Hepatocyte (in vitro differentiated cells and primary cell): ENCODE results near the genes DPYD, VCAM1 and SLC25A24.

GRCh38 chr1:95742380-95743666, 508.8 kb downstream of the RWDD3 start:
- RAMPAGE, long total RNA, result no peak
- RRBS, result 87% methylated on average over 1 of the region's 10 CpGs

- RAMPAGE, long total RNA, result no peak
- RRBS, result no CpG with 5 or more reads among the region's 5 CpGs
Measured at GRCh38 chr1:96770641-96771413, 49.2 kb downstream of the PTBP2 start.

GRCh38 chr1:96844281-96844495, 122.6 kb downstream of the PTBP2 start:
- RAMPAGE, long total RNA, result no peak
- RRBS, result no CpG with 5 or more reads among the region's 1 CpG

- RAMPAGE, long total RNA, result no peak
- RRBS, result no CpG with 5 or more reads among the region's 3 CpGs
Measured at GRCh38 chr1:97094076-97094673, 372.6 kb downstream of the PTBP2 start.

DNA sequence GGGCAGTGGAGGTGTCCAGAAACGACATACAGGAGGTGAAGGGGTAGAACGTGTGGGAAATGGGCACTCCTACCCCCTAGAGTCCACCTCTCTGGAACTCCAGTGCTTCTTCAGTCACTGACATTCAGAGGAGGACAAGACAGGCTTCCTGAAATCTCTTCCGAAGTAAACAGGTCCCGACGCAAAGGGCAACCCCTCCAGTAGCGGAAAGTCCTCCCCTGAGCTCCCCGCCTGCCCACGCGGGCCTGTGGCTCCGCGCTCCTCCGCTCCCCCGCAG, 423 bp downstream of the DPYD start:
- RAMPAGE, long total RNA, result no peak
- RRBS, result no CpG with 5 or more reads among the region's 13 CpGs

- RAMPAGE, long total RNA, result no peak
- RRBS, result 1% methylated on average over 26 of the region's 62 CpGs
Measured at GRCh38 chr1:97920750-97921776, at the start of gene DPYD. Gene DPYD (minus strand): TSS chr1:97921034.

DNA sequence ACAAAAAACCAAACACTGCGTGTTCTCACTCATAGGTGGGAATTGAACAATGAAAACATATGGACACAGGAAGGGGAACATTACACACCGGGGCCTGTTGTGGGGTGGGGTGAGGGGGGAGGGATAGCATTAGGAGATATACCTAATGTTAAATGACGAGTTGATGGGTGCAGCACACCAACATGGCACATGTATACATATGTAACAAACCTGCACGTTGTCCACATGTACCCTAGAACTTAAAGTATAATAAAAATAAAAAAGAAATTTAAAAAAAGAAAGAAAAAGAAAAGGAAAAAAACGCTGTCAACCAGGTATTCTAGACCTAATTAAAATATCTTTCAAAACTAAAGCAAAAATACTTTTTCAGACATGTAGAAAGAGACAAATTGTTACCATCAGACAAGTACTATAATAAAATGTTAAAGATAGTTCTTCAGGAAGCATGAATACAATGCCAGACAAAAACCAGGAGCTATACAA, 124.3 kb upstream of the PALMD start:
- RAMPAGE, long total RNA, result no peak
- RRBS, result no CpG with 5 or more reads among the region's 5 CpGs

GRCh38 chr1:99652613-99653311, 6.8 kb downstream of the PALMD start:
- RAMPAGE, long total RNA, result no peak
- RRBS, result no CpG with 5 or more reads among the region's 4 CpGs

GRCh38 chr1:100038229-100039079, 559 bp downstream of the MFSD14A start:
- RAMPAGE, long total RNA, result no peak
- RRBS, result 2% methylated on average over 14 of the region's 80 CpGs

DNA sequence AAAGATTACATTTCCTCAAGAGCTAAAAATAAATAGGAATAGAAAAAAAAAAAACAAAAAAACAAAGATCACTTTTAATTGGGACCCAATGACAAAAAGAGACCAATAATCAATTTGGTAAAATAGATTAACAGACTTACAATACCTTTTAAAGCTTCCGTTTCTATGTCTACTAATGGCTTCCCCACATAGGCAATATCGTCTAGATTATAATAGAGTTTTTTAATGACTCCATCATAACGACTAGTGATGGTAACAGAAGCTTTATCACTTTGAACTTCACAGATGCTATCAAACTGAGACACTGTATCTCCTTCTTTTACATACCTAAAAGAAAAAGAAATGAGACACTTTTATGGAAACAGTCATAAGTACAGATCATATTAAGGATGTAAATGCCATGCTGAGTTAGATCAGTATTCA, 19.0 kb downstream of the DBT start:
- RAMPAGE, long total RNA, result no peak
- RRBS, result no CpG with 5 or more reads among the region's 3 CpGs

DNA sequence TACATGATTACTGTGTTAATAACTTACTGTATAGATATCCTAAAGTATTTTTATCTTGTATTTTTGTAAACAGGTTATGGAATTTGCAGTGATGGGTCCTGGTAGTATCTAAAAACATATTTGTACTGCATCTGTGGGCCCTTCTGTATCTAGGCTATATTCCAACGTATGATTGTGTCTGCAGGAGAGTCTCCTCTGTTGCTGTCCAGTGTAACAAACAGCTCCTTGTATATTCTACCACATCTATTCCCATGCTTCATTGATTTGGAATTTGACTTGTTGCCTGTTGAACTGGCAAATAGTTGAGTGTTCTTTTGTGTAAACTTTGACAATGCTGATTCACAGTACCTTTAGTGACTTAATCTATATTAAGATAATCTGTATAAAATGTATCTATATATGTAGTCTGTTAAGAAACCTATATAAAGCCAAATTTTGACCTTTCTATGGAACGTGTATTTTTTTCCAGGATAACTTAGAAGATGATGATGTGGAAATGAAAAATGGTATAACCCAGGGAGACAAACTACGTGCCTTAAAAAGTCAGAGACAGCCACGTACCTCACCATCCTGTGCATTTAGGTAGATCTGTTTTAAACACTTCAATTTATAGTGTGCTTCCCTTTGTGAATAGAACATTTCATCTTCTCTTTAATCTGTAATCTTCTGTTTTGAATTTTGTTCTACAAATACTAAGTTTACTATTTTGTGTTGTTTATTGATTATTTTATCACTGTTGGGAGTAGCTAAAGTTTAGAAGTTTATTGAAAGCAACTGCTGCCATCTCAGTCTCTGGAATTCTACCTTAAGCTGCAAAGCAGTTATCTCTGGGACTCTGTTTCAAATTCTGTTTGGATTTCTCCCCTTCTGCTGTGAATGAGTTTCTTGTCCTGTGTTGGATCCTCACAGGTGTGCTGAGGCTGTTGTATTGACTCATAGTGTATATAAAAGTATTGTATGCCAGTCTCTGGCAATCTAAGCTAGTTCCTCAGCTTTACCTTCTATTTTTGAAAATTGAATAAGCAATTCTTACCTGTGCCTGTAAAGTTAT, 43.3 kb upstream of the GPR88 start:
- RAMPAGE, long total RNA, result no peak
- RRBS, result no CpG with 5 or more reads among the region's 4 CpGs

DNA sequence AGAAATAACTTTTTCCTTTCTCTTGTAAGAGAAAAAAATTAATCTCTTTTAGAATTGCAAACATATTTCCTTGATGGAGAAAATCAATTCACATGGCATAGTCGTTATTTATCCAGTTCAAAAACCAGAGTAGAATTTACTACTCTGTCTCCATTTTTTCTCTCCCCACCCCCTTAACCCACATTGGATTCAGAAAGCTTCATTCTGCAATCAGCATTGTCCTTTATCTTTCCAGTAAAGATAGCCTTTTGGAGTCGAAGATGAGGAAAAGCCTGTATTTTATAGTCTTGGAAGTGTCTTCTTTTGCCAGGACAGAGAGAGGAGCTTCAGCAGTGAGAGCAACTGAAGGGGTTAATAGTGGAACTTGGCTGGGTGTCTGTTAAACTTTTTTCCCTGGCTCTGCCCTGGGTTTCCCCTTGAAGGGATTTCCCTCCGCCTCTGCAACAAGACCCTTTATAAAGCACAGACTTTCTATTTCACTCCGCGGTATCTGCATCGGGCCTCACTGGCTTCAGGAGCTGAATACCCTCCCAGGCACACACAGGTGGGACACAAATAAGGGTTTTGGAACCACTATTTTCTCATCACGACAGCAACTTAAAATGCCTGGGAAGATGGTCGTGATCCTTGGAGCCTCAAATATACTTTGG, at the start of gene VCAM1:
VCAM1 (plus strand) TSS at position 484 of the 650 bp plus-strand sequence.
- RAMPAGE, long total RNA, result start-site peak on the plus strand centred at position 484 of the sequence, 6 bp wide, 223 and 92 reads in 2 replicates
- RRBS, result no CpG with 5 or more reads among the region's 8 CpGs

GRCh38 chr1:101020556-101021017, 5.0 kb downstream of the DPH5 start:
- RAMPAGE, long total RNA, result no peak
- RRBS, result no CpG with 5 or more reads among the region's 1 CpG

DNA sequence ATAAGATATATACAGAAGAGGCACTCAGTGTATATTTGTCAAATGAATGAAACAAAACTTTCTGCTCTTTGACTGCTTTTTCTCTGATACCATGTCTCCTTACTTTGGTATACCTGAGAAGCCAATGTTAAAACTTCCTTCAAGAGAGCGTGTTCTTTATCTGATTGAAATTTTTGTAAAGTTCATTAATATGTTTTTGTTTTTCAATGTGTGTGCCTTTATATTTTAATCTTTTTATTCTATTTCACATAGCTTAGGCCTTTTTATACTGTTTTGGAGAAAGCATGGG, 51.8 kb upstream of the S1PR1 start:
- RAMPAGE, long total RNA, result no peak
- RRBS, result no CpG with 5 or more reads among the region's 1 CpG

GRCh38 chr1:101247919-101248191, 11.0 kb downstream of the S1PR1 start:
- RAMPAGE, long total RNA, result no peak
- RRBS, result no CpG with 5 or more reads among the region's 3 CpGs

- RAMPAGE, long total RNA, result no peak
- RRBS, result no CpG with 5 or more reads among the region's 3 CpGs
Measured at GRCh38 chr1:101291632-101292113, 54.9 kb downstream of the S1PR1 start.

DNA sequence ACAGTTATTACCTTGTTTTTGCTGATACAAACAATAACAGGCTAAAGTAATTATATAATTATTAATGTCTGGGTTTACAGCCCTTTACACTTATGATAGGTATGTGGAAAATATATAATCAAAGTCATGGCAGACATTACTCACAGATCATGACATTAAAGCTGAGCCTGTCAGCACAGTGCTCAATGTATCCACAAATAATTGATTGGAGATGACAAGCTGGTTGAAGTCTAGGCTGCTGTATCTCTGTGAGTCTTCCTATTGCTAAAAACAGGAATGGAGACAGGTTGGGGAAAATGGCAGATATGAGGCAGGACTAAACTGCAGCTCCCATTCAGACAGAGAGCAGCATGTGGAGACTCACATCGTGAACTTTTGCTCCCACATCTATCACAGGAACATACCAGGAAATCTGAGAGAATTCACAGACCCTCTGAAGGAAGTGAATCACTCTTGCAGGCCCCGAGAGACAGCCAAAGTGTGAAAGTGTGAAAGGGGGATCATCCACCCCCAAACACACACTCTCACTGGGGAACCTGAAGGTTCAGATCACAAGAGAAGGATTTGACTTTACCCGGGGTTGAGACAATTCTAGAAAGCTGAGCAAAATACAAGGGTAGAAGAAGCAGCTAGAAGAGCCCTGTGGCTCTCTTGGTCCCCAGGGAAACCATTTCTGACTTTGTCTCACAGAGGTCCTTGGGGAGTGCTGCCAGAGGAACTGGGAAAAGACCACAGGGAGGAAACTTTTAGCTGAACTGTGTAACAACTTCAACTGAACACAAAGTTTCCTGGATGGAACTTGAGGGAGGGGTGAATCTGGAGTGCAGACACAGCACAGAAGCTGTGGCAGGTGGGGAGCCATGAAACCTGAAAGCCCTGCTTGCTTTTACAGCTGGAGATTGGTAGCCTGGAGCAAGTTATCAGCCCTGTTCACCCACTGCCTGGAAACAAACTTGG, 173.4 kb downstream of the S1PR1 start:
- RAMPAGE, long total RNA, result no peak
- RRBS, result no CpG with 5 or more reads among the region's 3 CpGs

DNA sequence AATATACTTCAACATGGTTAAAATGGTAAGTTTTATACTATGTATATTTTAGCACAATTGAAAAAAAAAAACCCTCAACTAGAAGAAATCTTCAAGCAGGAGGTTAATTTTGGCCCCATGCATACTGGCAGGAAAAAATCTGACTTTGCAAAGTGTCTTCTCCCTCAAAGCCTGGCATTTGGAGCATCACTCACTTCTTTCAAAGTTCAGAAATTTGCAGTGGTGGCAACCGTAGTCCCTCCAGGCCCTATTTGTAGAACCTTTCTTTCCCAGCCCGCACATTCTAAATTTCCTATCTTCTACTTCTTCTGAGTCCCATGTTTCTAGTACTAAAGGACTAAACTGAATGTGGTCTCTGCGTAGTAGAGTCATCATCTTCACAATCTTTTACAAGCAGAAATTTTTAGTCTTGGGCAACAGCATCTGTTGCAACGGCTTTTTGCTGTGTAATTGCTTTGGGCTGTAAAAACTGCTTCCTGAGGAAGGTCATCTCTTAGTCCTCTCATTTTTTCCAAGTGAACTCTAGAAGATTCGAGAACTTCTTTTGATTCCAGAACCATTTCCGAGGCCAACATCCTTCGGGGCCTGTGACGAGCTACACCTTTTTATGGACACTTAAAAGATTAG, 23.9 kb downstream of the VAV3 start:
- RAMPAGE, long total RNA, result no peak
- RRBS, result no CpG with 5 or more reads among the region's 8 CpGs

DNA sequence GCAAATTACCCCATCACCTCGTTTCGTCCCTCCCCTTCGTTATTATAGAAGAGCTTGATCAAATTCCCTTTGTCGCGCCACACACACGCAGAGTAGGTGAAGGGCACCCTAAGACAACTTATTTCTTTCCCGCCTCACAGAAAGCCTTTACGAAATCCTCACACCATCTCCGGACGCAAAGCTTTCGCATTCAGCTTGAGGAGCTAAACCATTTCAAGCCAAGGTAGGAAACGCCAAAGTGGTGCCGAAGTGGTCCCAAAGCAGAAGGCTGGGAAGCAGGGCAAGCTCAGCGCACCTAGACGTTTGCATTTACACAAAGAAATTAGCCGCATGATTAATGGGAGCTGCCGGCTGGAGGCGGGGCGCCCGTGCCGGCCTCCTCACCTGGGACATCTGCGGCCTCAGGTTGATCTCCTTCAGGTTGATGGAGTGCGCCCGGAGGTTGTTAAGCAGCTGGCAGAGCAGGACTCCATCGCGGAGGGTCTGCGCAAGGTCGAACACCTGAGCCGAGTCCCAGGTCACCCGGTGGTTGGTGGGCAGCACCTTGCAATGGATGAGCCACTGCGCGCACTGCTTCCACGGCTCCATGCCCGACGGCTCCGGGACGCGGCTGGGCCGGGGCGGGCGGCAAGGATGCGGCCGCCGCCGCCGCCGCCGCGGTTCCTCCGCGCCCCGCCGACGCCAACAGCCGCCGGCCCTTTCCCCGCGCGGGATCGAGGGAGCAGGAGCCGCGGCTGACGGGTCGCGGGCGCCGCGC, 520 bp downstream of the VAV3 start:
- RAMPAGE, long total RNA, result no peak
- RRBS, result 2% methylated on average over 37 of the region's 68 CpGs

DNA sequence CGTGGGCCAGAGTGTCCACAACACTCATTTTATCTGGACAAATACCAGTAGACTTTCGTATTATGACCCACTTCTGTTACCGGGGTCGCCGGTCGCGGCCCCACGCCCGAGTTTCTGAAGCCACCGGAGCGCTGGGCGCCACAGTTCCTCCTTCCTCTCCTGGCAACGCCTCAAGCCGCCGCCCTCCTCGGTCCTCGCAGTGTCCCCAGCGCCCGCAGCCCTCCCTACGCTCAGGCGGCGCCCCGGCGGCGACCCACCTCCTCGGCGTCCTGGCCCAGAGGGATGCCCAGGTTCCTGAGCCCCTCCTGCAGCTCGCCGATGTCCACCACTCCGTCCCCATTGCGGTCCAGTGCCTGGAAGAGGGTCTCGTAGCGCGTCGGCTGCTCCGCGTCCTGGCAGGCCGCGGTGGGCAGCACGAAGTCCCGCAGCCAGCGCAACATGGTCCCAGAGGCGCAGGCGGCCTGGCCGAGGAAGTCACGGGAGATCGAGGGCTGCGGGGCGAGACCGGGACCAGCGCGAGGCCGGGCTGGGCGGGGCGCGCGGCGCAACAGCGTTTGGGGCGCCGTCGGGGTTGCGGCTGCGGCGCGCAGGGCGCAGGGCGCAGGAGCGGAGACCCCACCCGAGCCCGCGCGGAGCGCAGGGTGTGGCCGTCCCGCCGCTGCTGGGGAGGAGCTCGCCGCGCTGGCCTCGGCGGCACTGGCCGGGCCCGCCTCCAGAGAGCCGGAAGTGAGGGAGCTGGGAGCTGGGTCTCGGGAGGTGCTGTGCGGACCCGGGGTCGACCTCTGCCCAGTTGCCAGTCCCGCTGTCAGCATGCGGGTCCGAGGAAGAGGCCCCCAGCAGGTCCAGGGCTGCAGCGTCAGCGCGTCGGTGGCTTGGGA, at the start of gene SLC25A24:
SLC25A24 (minus strand) TSS at position 645 of the 878 bp plus-strand sequence.
- RAMPAGE, long total RNA, result no peak
- RRBS, result 2% methylated on average over 11 of the region's 96 CpGs